ENCODE measurements around a stretch of chr3.

DNA sequence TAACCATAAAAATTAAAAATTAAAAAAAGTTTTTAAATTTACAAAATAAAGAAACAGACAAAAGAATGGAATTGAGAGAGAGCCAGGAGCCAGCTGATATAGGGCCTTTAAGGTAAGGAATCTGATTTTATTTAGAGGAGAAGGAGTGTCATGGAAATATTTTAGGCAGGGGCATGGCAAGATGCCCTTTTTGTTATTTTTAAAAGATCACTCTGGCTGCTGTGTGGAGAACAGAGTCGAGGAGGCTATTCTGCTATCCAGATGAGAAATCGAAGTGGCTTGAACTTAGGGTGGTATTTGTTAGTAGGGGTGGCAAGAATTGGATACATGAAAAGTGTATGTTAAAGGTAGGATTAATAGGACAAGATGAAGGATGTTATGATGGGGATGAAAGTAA lies 9.1 kb upstream of the ADAMTS9 start:
- PRO-cap = no peak

DNA sequence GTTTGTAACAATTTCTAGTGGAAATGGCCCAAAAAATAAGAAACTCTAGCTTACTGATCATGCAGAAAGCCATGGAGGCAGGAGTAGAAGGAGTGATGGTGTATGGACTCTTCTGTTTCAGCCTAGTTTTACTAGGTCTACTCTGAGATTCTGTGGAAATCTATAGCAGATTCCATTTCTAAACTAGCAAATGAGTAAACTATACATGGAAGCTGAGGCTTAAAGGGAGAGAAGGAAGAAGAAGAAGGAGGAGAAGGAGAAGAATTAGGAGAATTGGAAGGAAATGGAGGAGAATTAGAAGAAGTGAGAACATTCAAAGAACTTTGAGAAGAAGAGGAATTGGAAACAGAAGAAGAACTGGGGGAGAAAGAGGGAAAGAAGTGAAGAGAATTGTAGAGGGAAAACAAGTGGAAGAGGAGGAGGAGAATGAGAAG lies 195.6 kb upstream of the ADAMTS9 start:
- PRO-cap = no peak

- PRO-cap = no peak
Observed at GRCh38 chr3:64920409-64921040, 232.7 kb upstream of the ADAMTS9 start.

GRCh38 chr3:64928648-64929092 lies 240.9 kb upstream of the ADAMTS9 start:
- PRO-cap = no peak

DNA sequence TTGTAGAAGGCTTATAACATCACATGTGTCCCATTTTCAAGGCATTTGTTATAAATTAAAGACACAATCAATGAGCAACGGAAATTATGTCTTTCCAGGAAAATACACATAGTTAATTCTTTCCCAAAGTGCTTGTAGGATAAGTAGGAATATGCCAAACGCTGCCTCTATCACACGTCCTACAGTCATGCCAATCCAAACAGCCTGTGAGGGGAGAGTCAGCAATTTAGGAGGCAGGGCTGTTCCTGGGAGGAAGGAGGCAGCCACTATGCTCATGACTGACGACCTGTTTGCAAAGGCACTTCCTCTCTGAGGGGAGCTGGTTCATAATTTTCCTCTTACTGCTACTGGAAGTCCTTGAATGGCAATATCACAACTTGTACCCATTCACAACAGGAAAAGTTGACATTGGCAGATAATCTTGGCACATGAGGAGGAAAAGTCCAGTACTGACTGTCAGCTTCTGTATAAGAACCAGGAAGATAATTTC lies 267.1 kb upstream of the ADAMTS9 start:
- PRO-cap = no peak

DNA sequence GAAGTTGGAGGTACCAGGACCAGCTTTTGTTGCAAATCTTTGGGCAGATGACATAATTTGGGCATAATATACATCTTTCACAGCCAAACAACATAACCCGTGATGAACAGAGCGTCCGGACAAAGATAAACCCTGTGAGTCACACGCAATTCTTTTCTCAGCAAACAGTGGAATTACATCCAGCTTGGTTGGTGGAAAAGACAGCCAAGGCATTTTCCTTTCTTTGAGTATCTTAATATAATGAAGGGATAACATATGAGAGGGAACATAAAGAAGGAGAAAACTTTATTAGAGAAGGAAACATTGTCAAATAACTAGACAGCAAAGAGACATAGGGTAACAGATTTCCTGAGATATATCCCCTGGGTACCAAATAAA lies 419.5 kb upstream of the ADAMTS9 start:
- PRO-cap = no peak

DNA sequence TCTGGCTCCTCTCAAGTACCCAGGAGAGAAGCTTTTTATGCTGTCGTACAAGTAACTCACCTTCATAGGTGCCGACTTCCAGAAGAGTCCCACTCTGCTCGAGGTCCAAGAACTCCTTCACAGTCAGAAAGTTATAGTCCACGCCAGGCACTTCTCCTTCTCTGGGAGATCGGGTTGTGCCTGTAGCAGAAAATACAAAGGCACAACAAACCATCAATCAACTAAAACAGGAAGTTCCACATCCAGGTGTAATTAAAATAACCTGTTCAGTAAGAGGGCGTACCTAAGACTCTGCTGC lies 545.3 kb downstream of the MAGI1 start:
- PRO-cap = no peak

GRCh38 chr3:65581582-65582541 lies 456.9 kb downstream of the MAGI1 start:
- PRO-cap = no peak

GRCh38 chr3:65597763-65598594 lies 440.7 kb downstream of the MAGI1 start:
- PRO-cap = bidirectional peak, plus-strand start at chr3:65597555, minus-strand start at chr3:65598048; bidirectional peak, plus-strand start at chr3:65598365, minus-strand start at chr3:65598209

DNA sequence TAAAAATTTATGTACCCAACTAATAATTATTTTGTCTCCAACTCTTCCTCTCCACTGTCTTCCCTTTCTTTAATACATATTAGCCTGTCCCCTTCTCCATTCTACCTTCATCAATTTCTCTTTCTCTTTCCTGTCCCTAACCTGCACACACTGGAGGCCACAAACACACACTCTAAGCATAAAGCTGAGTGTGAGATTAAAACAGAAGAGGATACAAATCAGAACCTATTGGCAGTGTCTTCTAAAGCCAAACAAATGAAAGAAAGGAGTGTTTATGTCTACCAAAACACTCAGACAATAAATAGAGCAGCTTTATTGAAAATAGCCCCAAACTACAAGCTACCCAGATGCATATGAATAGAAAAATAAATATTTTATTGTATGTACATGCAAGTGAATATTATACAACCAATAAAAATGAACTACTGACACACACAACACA lies 166.4 kb downstream of the MAGI1 start:
- PRO-cap = no peak

- PRO-cap = no peak
Observed at GRCh38 chr3:65886576-65886915, 152.2 kb downstream of the MAGI1 start.

- PRO-cap = no peak
Observed at GRCh38 chr3:65977528-65978457, 60.9 kb downstream of the MAGI1 start.

GRCh38 chr3:66382957-66383304 lies 117.9 kb downstream of the LRIG1 start:
- PRO-cap = no peak

- PRO-cap = no peak
Observed at GRCh38 chr3:66425056-66425539, 75.7 kb downstream of the LRIG1 start.

DNA sequence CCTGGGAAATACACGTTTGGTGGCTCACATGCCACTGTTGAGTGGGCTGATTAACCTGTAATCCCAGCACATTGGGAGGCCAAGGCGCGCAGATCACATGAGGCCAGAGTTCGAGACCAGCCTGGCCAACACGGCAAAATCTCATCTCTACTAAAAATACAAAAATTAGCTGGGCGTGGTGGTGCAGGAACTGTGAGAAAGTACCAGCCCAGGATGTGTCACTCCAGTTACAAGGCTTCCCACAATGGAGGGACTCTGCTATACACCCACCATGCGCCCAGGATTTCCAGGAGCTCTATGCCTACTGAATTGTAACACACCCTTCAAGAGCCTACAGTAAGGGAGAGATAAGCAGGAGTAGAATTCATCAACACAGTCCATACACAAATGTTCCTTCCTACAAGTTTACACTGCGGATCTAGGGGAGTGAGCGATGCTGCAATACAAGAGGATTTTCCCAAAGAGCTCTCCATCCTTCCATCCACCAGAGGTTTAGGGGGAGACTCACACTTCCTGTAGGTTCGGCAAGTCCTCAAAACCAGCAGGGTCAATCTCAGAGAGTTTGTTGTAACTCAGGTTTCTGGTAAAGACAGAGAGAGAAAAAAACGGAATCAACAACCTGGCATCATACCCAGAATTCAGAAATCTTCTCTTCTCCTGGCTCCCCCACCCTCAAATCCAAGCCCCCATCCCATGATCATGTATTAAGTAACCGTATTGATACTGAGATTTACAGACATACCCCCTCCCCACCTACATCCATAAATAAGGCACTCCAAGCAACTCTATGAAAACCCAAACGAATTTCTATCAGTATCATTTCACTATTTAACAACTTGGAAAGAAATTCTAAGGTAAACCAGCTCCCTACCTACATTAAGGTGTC lies 38.6 kb downstream of the LRIG1 start:
- PRO-cap = no peak

- PRO-cap = no peak
Observed at GRCh38 chr3:67475964-67476658, 178.3 kb downstream of the SUCLG2 start.

DNA sequence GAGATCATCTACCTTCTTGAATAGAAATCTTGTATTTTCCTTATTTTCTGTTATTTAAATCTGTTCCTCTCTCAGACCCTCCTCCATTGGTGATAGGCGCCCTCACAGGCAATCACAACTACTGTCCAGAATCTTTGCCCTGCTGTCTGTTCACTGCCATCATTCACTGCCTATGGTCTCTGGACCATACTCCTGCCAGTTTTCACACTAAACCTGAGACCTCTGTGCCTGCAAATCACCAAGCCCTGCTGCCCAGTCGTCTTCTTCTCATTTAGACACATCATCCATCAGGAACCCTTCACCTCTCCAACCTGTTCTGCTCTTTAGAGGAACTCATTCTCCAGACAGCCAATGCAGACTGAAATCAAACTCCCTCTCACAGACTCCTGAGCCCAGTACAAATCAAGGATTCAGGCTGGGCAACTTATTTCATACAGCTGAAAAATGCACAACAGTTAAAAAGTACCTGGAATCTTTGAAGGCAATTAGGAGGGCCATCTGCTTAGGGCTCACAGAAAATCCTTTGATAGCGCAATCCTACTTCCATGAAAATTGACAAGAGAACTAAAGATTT lies 118.0 kb downstream of the SUCLG2 start:
- PRO-cap = no peak

DNA sequence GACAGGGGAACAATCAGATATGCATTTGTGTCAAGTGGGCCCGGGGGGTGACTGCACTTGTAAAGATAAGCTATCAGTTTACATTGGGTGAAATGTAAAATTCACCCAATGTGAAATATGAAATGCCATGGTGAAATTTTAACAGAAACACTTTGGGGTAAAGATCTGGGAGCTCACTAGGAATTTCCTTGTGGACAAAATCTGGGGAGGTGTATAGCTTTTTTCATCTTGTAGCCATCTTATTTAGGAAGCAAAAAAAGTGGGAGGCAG lies 59.9 kb upstream of the SUCLG2 start:
- PRO-cap = no peak

DNA sequence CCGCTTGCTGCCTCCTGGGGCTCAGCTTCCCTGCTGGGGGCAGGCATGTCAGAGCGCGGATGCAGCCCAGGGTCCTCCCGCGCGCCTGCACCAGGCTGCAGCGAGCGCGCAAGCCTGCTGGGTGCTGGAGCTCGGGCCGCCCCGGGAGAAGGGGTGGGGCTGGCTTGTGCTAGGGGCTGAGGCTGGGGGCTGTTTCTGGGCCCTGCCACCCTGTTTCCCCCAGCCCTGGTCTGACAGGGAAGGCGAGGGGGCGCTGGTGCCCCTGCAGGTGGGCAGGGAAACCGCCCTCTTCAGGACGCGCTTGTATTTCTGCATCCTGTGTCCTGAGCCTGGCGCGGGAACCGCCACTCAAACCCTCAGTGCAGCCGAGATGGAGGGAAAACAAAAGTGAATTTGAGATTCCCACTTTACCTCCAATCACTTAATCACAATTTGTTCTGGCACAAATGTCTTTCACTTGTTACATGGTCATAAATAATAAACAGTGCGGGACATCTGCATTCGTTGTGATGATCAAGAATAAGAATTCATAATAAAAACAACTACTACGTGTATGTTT lies 3.9 kb downstream of the TAFA1 start:
- PRO-cap = bidirectional peak, plus-strand start at position 351 of the sequence, minus-strand start at position 232 of the sequence

DNA sequence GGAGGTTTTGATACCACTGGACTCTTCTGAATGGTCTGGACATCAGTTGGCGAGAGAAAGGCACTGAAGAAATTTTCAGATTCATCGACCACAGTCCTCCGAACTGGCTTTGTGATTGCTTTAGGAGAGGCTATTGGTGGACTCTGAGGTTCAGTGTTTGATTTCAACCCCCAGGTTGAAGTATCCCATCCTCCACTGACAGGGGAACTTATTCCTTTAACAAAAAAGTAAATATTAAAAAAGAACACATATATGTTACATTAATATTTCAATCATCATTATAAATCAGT lies 3.8 kb downstream of the TMF1 start:
- PRO-cap = no peak

Measured in neural crest cell (in vitro differentiated cells).